Diencephalon (tissue), 2 donors: ENCODE measurements around a stretch of chr6.

DNA sequence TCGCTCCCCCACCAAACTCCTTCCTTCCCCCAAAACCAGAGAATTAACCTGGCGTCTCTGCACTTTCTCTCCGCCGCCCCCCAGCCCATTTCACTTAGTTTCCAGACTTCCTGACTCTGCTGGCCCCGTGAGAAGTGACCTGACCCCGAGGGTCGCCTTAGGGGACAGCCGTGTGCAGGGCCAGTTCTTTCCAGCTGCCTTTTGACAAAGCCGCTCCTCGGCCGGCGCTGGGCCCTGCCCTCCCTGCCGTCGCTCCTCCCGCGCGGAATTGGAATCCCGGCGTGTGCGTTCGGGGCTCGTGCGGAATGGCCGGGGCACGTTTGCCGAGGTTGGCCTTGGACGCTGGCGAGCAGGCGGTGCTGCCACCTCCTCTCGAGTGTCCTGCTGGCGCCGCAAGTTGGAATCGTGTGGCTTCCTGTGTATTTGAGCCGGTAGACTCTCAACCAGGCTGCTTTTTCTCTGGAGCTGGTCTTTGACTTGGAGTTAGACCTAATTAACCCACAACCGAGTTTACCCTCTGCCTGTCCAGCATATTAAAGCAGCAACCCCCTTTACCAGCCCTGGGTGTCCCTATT, 716 bp downstream of the DCBLD1 start:
- RAMPAGE, long total RNA: no peak

DNA sequence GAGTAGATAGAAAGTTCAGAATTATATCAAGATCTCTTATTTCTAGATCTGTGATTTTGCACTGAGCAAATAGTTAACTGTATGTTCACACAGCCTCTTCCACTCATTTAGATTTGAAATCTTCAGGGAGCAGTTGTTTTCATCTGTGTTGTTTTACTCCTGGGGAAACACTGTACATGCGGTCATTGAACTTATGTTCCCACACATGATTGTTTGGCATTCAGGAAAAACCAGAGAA, 52.4 kb downstream of the DCBLD1 start:
- RAMPAGE, long total RNA: no peak

- RAMPAGE, long total RNA: no peak
Measured at GRCh38 chr6:117540616-117541104, 58.2 kb downstream of the DCBLD1 start.

GRCh38 chr6:118664902-118665505, 13.6 kb upstream of the CEP85L start:
- RAMPAGE, long total RNA: no peak

- RAMPAGE, long total RNA: no peak
Measured at GRCh38 chr6:119076989-119077666, 1.3 kb downstream of the FAM184A start.

DNA sequence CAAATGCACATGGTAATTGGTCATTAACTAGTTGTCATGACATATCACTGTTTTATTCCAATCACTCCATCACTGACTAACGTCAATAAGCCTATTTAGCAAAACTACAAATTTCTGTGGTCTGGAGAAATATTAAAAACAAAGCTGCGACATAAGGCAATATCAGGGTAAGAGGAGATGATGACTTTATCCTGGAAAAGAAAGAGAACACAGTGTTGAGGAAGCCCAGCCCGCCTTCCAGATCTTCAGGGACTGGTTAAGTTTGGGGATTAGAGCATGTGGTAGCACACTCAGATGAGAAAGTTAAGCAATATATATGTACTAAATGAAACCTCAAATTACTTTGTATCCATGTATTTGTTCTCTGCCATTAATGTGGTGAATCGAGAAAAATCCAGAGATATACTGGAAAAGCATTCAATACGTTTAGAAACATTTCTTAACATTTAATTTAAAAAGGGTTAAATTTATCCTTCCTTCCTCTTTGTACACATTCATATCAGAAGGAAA, 128.3 kb upstream of the FAM184A start:
- RAMPAGE, long total RNA: no peak

- RAMPAGE, long total RNA: no peak
Measured at GRCh38 chr6:119221073-119222124, 128.2 kb downstream of the MAN1A1 start.

GRCh38 chr6:119278518-119279633, 70.7 kb downstream of the MAN1A1 start:
- RAMPAGE, long total RNA: no peak

GRCh38 chr6:119334740-119335443, 14.7 kb downstream of the MAN1A1 start:
- RAMPAGE, long total RNA: no peak

DNA sequence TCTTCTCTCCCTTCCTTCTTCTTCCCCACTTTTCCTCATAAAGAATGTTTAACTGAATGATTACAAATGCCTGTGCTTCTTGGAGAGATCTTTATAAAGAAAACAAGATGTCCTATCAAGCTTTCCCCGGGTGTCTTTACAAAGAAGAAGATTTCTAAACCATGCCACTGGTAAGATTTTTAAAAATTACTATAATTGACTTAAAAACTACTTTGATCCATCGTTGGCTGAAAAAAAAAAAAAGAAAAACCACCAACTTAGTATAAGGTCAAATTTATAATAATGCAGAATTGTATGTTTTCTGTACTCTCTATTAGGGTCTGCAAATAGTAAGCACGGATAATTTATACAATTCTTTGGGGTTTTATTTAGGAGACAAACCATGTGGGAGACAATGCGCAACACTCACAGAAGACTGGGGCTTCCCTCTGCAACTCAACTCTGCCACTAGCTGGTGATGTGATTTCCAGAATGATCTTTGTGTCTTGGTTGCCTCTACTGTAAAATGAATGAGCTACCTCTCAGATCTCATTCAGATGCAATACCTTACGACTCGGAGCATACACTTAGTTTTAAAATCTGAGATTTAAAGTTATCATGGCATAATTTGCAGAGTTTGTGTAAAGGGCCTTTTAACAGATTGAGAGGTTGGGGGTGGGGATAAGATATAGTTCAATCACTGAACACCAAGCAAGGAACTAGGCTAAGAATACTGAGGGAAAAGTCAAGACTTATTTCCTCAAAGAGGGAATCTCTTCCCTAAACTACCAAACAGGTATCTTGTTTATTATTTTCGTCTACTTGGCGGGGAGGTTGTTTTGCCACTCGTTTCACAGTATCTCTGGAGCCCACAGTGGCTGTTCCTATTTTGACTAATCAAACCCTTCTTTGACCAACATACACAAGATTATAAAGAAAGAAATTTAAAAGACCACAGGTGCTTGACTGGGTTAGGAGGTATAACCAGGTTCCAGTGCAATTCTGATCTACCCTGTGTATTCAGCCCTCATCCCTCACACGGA, 6.3 kb downstream of the MAN1A1 start:
- RAMPAGE, long total RNA: no peak

GRCh38 chr6:119446684-119446936, 97.0 kb upstream of the MAN1A1 start:
- RAMPAGE, long total RNA: no peak

GRCh38 chr6:119614307-119614561, 264.7 kb upstream of the MAN1A1 start:
- RAMPAGE, long total RNA: no peak

DNA sequence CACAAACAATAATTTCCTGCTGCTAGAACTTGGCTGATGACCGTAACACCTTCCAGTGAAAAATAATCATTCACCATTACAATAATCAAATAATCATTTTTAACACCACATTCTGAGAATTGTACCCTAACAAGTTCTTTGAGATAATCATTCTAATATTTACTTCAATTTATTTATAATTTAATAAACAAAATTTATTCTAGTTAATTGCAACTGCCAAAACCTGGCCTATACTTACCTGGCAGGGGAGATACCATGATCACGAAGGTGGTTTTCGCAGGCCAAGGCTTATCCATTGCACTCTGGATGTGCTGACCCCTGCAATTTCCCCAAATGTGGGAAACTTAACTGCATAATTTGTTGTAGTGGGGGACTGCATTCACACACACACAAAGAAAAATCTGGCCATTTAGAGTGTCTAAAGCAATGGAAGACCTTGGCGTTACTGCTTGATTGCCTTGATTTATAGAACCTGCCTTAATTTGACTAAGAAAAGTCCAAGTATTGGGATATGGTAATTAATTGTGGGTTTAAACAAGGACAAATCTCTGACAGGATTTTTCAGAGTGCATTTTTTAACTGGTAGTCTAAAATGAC, 187.9 kb upstream of the HSF2 start:
- RAMPAGE, long total RNA: no peak

- RAMPAGE, long total RNA: no peak
Measured at GRCh38 chr6:122751332-122751980, 28.1 kb upstream of the FABP7 start.

DNA sequence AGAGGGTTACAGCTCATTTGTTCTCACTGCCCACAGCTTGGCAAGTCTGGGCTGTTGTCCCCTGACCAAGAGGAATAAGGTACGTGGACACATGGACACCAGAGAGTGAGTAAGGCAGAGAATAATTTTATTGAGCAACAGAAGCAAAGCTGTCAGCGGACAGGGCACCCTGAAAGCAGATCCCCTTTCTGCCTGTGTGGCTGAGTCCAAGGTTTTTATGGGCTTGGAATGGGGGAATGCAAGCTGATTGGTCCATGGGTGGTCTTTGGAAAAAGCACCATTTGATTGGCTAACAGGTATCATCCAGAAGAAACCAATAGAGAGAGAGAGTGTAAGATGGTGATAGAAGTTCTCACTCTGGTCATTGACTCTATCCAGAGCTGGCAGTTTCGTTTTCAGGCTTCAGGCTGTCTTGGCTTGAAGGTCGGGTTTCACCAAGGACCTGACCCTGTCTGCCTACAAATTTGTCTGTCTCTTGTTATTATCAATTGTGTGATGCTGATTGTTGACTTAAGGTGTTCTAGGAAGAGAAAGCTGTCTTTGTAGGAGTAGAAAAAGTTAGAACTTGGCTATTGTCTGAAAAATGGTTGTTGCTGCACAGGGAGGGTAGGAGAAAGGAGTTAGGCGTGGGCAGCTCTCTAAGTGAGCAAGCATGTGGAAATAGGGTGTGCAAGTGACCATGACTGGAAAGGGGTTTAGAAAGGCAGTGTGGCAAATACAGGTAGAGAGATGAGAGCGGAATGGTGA, 16.7 kb downstream of the RNF217 start:
- RAMPAGE, long total RNA: no peak

DNA sequence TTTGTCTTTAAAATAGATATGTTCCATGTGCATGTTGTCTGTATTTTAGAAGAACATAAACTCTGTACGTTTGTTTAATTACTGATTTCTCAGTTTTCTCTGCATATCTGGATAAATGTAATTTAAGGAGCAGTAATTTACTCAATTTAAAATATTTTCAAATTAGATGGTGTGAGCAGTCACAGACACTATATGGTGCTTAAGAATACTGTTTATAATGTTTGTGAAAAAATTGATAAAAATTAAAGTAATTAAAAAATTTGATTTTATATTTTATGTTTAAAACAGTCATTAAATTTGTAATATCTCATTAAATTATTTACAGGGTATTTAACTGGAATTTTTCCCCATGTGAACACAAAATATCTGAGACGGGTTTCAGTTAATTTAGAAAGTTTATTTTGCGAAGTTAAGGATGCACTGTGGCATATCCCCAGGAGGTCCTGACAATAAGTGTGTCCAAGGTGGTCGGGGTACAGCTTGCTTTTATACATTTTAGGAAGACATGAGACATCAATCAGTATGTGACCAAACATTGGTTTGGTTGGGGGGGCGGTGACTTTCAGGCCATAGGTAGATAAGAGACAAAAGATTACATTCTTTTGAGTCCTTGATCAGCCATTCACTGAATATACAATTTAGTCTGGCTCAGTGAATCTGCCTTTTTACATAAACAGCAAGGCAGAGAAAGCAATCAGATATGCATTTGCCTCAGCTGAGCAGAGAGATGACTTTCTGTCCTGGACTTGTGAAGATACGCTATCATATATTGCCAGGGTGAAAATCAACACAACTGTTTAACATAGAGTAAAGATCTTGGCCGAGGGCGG, 18.9 kb downstream of the RNF217 start:
- RAMPAGE, long total RNA: no peak

DNA sequence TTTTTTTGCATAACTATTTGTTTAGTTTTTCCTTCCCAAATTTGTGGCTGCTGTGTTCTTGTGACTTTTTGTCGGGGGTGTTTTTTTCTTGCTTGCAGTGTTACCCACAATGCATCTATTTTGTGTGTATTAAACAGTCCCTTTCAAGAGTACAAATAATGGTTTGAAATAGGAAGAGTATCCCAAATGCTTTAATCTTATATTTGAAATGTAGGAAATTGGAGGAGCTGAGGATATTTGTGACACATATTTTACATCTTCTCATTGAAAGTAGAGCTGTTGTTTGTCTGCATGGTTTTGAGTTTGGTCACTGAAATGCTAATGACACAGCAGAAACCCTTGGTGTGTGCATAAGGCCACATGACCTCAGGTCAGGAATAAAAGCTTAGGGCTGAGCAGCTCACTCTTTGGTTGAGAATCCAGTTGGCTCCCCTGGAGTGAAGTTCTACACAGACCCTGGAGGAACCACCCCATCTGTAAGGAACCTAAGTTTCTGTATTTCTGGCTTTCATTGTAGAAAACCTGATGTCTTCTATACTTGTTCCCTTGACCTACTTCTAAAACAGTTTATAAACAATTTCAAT, 49.8 kb downstream of the TPD52L1 start:
- RAMPAGE, long total RNA: no peak

GRCh38 chr6:125313954-125314236, 12.1 kb upstream of the HDDC2 start:
- RAMPAGE, long total RNA: no peak

- RAMPAGE, long total RNA: no peak
Measured at GRCh38 chr6:125430498-125430744, 128.7 kb upstream of the HDDC2 start.

GRCh38 chr6:125443970-125444502, 142.3 kb upstream of the HDDC2 start:
- RAMPAGE, long total RNA: no peak